Lower leg skin (tissue), 2 donors: ENCODE data around the genes CCDC74A and UBXN4.

DNA sequence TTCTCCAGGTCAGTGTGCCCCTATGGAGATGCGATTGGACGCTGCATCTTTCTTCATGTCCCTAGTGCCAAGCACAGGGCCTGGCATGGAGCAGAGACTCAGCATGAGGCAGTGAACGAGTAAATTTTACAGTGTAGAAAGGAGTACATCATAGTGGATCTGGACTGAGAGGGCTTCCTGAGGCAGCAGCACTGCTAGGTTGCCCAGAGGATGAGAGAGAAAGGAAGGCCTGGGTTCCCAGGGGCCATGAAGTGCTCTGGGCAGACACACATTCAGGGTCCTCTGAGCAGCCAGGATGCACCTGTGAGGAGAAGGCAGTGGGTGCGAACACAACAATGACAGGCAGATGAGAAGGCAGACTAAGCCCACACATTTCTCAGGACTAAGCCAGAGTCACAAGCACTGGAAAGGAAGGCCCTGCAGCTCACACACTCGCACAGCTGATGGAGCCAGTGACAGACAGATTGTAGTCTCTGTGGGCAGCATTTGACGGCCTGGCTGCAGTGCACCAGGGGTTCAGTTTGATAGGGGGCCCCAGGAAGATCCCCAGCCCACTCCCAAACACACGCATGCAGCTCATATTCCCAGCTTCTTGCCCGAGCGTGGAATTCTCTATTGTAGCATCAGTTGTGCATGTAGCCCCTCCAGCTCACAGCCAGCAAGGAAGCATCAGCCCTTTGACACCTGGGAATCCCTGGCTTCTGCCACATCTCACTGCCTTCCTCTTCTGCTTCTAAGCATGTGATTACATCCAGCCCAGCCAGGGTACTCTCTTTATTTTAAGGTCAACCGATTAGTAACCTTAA is 61.9 kb downstream of the ARHGEF4 start:
- PRO-cap = no peak
- RAMPAGE, long total RNA, 2 experiments = no peak in any of the 2 experiments

DNA sequence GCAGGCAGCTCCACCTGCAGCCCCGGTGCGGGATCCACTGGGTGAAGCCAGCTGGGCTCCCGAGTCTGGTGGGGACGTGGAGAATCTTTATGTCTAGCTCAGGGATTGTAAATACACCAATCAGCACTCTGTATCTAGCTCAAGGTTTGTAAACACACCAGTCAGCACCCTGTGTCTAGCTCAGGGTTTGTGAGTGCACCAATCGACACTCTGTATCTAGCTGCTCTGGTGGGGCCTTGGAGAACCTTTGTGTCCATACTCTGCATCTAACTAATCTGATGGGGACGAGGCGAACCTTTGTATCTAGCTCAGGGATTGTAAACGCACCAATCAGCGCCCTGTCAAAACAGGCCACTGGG is 101.4 kb downstream of the FAM168B start:
- PRO-cap = no peak
- RAMPAGE, long total RNA, 2 experiments = no peak in any of the 2 experiments

DNA sequence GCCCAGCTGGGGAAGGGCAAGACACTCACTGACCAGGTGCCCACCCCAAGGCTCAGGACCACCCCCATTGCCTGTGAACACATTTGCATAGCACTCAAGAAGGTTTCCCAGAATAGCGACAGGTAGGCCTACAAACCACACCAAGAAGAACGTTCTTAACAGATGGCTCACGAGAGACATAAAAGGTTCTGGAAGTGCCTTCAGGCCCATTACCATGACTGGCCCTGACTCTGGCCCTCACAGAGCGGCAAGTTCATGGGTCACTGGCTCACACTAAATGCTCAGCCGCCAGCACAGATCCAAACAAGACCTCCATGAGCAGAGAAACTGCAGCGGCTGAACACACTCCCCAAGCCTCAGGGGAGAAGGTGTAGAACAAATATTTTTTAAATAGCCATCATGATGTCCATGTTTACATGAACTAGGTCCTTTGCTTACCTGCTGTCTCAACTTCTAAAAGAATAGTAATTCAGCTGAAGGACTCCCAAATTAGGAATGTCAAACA is 43.9 kb downstream of the FAM168B start:
- PRO-cap = no peak
- RAMPAGE, long total RNA, 2 experiments = no peak in any of the 2 experiments

DNA sequence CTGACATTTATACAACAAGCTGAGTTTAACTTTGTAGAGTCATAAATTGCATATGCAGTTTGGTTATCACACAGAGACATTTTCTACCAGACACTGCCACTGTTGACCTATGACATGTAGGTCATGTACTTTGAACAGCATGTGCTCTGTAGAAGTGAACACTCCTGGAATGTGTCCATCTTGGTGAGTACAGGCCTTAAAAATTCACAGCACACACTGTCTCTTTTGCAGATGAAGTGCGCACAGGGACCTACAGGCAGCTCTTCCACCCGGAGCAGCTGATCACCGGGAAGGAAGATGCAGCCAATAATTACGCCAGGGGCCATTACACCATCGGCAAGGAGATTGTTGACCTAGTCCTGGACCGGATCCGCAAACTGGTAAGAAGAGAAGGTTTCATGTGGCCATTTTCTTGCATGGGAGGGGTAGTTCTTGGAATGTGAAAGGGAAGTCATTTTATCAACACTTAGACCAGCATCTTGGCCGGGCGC is 3.2 kb downstream of the TUBA3D start:
- PRO-cap = no peak
- RAMPAGE, long total RNA, 2 experiments = no peak in any of the 2 experiments

GRCh38 chr2:131515325-131515683 is 12.4 kb upstream of the CCDC74A start:
- PRO-cap = no peak
- RAMPAGE, long total RNA, 2 experiments = no peak in any of the 2 experiments

- PRO-cap = no peak
- RAMPAGE, long total RNA, 2 experiments = no peak in any of the 2 experiments
Measured at GRCh38 chr2:131527490-131528298, at the start of gene CCDC74A. TSS of gene CCDC74A (plus strand) at chr2:131527888.

DNA sequence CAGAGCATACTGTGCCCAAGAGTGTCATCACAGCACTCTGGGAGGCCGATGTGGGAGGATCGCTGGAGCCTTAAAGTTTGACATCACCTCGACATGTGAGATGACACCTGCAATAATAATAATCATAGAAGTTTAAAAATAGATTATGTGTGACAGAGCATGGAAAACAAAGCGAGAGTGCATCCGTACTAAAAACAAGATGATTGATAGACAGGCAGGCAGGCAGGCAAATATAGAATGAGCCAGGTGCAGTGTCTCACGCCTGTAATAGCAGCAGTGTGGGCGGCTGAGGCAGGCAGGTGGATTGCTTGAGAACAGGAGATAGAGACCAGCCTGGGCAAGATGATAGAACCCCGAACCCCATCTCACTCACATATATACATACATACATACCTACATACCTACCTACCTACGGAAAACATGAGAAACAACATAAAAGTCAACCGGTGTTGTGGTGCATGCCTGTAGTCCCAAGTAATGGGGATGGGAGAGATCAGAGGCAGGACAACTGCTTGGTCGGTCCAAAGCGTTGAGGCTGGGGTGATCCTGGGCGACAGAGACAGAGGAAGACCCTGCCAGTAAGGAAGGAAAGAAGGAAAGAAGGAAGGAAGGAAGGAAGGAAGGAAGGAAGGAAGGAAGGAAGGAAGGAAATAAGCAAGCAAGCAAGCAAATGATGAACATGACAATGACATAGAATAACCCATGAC is 115.0 kb upstream of the ANKRD30BL start:
- PRO-cap = no peak
- RAMPAGE, long total RNA, 2 experiments = no peak in any of the 2 experiments

DNA sequence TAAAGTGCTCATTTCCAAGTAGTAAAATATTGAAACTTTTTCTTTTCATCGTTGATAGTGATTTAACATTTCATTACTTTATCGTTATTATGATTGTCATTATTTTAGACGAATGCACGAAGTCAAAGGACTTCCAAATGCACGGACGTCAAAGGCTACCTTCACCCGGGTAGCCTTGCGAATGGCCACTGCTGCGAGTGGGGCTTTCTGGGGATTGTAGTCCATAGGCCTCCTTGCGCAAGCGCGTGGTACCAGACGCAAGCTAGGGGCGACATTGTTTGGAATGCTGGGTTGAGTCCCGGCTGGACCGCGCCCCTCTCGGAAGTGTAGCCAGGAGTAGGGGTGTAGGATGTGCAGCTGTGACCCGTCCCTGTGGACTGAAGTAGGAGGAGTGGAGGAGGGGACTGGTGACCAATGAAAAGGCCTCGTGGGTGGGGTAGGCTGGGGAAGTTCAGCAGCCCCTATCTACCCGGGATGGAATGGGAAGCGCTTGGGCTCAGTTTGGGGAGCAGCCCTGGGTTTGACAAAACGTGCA is 112.0 kb upstream of the GPR39 start:
- PRO-cap = no peak
- RAMPAGE, long total RNA, 2 experiments = no peak in any of the 2 experiments

GRCh38 chr2:133265165-133266106 is 302.8 kb downstream of the NCKAP5 start:
- PRO-cap = no peak
- RAMPAGE, long total RNA, 2 experiments = no peak in any of the 2 experiments

- PRO-cap = no peak
- RAMPAGE, long total RNA, 2 experiments = no peak in any of the 2 experiments
Measured at GRCh38 chr2:133546745-133546968, 21.6 kb downstream of the NCKAP5 start.

DNA sequence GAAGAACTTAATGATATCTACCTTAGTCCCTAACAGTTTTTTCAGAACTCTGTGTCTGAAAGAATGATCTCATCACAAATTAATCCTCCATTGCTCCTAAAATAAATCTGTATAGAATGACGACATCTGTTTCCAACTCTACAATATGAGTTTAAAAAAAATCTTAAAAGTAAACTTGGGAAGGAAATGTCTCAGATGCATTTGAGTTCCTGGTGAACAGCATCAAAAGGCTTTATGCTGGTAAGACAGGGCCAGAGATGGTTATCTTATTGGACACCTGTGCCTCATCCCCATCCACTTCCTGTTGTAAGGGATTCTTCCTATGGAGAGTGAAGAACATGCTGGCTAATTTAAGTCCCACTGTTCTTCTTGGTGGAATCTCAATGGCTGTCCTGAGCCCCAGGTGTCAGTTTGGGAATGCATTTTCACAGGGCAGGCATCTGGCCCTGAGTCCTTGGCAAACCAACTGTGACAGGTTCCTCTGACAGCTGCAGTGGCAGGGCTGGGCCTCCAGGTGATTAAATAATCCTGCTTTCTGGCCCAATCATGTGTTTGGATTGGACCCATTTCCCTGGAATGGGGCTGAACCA is 12.9 kb upstream of the NCKAP5 start:
- PRO-cap = no peak
- RAMPAGE, long total RNA, 2 experiments = no peak in any of the 2 experiments

DNA sequence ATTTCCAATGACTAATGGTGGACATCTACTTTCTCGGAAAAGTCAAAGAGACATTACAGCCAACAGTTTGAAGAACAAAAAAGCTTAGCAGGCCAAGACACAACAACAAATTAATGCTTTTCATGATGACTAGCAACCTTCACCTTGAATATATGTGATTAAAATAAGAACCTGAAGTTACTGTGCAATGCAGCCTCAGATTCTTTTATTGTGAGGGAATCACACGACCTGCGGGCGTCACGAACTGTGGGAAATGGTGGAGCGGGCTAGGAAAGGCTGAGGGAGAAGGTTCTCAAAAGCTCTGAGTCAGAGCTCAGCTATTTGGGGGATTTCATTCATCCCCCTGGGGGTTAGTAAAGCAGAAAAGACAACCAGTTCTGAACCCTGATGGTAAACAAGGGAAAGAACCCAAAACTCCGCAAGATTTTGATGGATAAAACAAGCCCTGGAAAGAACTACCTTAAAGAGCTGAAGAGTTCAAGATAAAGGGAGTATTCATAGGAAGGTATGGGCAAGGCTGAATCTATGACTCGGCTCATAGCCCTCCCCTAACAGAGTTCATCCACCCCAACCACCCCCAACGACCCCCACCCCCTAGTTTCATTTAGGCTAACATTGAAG is 89.4 kb upstream of the NCKAP5 start:
- PRO-cap = no peak
- RAMPAGE, long total RNA, 2 experiments = no peak in any of the 2 experiments

GRCh38 chr2:134118320-134118864 is 135.5 kb upstream of the MGAT5 start:
- PRO-cap = no peak
- RAMPAGE, long total RNA, 2 experiments = no peak in any of the 2 experiments

GRCh38 chr2:134136938-134137935 is 116.6 kb upstream of the MGAT5 start:
- PRO-cap = no peak
- RAMPAGE, long total RNA, 2 experiments = no peak in any of the 2 experiments

- PRO-cap = no peak
- RAMPAGE, long total RNA, 2 experiments = no peak in any of the 2 experiments
Measured at GRCh38 chr2:134320925-134321478, 67.1 kb downstream of the MGAT5 start.

DNA sequence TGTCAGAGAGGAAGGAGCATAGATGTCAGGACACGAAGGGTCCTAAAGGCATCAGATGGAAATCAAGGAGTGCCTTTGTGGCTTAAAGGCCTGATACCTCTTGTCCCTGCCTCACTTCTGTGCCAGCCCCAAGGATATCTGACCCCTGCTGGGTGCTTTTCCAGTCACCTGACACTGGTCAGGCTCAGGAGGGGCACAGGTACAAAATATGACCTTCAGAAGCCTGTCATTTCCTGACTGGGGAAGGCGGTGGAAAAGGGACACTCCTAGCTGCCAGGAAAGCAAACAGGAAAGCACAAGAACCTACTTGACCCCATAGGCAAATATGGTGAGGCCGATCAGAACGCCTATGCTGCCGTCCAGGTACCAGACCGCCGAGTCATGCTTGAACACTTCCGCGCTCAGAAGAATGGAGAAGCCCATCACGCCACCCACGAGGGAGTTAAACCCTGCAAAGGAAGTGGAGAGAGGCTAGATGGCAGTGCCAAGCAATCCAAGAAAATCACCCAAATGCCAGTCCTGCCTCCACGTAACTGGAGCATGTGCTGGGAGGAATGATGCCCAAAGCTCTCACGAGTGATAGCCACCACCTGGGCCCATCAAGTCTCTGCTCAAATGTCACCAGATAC is 204.0 kb downstream of the MGAT5 start:
- PRO-cap = no peak
- RAMPAGE, long total RNA, 2 experiments = no peak in any of the 2 experiments

DNA sequence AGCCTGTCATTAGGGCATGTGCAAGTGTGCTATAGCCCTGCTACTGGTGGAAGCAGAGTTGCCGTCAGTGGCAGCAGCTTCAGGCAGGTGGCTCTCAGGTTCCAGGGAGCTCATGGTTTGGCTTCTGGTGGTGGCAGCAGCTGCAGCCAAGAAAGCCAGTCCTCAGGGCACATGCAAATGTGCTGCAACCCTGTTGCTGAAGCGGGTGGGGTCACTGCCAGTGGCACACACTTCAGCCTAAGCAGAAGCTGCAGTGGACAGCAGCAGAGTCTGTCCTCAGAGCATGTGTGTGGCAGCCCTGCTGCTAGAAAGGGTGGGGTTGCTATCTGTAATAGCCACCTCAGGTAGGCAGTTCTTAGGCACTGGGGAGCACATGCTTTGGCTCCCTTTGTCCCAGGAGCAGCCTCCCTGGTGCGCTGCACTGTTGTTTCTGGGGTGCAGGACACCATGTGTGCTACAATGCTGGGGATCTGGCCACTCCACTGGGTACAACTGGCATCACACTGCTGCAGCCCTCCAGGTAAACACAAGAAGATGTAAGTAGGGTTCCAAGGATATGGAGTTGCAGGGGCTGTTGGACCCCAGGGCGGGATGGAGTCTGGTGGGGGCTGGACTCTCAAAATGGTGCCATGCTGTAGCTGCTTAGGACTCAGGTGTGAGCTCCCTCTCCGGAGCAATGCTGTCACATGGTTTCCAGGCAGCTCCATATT is 57.1 kb downstream of the CCNT2 start:
- PRO-cap = no peak
- RAMPAGE, long total RNA, 2 experiments = no peak in any of the 2 experiments

GRCh38 chr2:135101790-135102121 is 49.7 kb downstream of the RAB3GAP1 start:
- PRO-cap = no peak
- RAMPAGE, long total RNA, 2 experiments = start-site peak on the plus strand in 1 of 2 experiments, at chr2:135101855-135101872 at its widest, 7 reads per replicate

GRCh38 chr2:135741408-135742433 is at the start of gene UBXN4:
TSS of gene UBXN4 (plus strand) at chr2:135741855.
- PRO-cap = unidirectional peak, plus-strand start at chr2:135741634
- RAMPAGE, long total RNA, 2 experiments = start-site peak on the plus strand in 2 of 2 experiments, at chr2:135741628-135741899 at its widest, 27 to 943 reads per replicate

DNA sequence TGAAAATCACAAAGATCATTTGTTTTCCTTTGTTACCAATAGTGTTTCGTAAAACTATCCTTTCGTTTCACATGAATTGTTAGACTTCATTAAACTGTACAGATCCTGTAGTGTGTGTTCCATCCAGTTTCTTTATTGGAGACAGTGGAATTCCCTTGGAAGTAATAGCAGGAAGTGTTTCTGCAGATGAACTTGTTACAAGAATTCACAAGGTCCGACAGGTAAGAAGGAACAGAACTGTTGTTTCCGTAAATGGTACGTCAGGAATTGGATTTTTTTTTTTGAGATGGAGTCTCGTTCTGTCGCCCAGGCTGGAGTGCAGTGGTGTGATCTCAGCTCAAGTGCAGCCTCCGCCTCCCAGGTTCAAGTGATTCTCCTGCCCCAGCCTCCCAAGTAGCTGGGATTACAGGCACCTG is 12.4 kb downstream of the UBXN4 start:
- PRO-cap = no peak
- RAMPAGE, long total RNA, 2 experiments = start-site peak on the plus strand in 1 of 2 experiments, centred at position 161 of the sequence, 244 reads per replicate